ENCODE data around the gene CDKL3.

DNA sequence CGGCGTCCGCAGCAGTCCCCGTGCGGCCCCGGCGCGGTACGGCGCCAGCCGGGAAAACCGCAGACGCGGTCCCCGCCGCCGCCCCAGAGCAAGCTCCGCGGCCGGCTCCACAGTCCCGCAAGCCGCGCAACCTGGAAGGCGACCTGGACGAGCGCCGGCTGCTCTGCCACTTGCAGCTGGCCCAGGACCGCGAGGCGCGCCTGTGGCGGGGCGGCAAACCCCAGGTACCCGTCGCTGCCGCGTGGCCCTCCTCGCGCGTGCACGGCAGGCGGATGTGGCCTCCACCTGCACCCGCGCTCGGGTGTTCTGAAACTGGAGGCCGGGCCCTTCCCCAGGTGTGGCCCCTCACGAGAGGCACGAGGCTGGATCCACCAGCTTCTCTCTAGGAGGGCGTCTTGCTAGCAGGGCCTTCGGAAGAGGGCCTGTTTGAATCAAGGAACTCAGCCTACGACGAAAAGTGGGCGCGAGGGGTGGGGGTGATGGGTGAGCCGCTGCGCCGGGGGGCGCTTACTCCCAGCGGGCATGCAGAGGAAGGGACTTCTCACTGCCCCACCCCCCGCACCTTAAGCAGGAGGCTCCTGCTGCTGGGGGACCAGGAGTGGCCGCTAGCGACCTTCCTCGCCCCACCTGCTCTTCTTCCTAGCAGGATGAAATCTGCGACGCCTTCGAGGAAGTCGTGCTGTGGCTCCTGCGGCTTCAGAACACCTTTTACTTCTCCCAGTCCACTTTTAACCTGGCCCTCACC, 647 bp downstream of the CCNI2 start:
- PRO-cap = no peak
- RRBS = 19% methylated on average over 23 of the region's 68 CpGs

DNA sequence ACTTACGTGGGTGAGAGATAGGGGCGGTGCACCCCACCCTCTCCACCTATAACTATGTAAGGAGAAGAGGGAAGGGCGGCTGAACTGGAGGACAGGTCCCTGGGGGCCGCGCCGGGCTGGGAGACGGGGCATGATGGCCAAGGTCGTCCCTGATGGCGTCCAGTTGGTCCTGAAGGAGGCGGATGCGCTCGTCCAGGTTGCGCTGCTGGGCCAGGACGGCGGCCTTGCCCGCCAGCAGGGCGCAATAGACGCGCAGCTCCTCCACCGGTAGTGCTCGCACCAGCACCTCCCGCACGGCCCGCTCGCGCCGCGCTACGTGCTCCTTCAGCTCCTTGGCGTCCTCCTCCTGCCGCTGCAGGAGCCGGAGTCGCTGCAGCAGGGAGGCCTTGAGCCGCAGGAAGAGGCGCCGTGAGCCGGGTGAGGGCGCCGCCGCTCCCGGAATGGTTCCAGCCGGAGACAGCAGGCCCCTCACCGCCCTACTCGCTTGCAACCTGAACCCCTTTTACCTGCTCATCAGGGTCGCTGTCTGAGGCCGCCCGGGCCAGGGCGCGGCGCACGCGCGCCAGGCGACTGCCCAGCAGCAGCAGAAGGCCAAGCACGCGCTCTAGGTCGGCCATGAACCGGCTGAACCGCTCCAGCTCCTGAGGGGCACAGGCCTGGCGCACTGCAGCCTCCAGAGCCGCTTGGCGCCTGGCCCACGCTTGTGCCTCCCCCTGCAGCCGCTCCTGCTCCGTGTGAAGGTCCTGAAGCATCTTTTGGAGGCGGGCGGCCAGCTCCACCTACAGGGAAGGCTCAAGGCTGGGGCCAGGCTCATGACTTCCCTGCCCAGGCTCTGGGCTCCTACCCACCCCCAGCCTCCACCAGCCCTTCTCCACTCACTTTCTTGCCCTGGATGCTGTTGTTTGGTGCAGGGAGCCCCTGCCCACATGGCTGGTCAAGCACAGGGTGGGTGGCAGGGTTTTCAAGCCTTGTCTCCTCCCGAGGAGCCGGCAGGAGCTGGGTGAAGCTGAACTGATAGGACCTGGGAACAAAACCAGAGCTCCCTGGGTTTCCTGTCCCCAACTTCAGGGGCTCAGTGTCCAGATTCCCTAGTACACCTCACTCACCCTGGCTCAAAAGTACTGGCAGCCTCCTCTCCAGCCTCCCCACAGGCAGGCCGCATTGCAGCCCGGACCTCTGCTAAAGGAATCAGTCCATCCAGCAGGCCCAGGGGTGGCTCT, 7.3 kb downstream of the SHROOM1 start:
- PRO-cap = no peak
- RRBS = 29% methylated on average over 30 of the region's 71 CpGs

DNA sequence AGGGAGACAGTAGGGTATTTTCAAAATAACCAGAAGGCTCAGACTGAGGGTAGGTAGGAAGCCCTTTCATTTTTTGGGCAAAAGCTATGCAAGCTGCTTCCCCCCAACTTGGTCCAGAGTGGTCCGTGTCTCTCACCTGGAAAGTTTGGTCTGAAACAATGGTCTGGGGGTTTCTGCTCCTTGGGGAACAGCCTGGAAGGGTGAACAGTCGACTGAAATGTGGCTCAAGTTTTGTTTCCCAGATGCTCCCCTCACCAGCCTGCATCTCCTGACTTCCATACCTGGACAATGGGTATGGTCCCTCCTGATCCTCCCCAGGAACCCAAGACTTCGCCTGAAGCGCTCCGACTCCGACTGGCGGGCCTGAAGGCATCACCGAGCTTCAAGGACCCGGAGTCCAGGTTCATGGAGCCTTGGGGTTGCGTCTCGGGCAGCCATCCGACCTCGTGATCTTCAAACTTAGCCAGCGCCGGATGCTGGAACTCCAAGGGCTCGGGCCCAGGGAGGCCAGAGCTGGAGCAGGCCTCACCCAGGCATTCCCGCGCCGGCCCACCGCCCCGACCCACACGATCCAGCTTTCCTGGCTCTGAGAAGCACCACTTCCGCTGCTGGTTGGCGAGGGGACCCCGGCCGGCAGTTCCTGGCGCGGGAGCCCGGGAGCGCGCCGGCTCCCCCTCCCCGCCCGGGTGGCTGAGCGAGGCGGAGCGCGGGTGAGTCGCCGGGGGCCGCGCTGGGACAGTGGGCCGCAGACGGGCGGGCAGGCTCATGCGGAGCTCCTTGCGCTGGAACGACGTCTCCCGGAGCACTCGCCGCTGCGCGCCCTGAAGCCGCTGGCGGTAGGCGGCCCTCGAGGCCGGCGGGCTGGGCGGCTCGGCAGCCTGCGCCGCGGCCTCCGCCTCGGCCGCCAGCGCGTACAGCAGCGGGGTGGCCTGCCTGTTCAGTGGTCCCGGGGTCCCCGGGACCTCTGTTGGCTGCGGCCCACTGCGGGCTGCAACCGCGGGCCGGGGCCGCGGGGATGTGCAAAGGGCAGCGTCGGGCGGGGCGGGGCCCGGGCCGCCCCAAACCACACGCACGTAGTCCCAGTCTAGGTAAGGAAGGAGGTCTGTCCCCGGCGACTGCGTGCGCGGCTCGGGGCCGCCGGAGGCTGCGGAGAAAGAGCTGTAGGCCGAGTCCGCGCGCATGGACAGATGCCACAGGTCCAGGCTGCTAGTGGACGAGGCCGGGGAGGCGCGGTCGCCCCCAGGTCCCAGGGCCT, 5.1 kb downstream of the SHROOM1 start:
- PRO-cap = no peak
- RRBS = 47% methylated on average over 75 of the region's 106 CpGs

DNA sequence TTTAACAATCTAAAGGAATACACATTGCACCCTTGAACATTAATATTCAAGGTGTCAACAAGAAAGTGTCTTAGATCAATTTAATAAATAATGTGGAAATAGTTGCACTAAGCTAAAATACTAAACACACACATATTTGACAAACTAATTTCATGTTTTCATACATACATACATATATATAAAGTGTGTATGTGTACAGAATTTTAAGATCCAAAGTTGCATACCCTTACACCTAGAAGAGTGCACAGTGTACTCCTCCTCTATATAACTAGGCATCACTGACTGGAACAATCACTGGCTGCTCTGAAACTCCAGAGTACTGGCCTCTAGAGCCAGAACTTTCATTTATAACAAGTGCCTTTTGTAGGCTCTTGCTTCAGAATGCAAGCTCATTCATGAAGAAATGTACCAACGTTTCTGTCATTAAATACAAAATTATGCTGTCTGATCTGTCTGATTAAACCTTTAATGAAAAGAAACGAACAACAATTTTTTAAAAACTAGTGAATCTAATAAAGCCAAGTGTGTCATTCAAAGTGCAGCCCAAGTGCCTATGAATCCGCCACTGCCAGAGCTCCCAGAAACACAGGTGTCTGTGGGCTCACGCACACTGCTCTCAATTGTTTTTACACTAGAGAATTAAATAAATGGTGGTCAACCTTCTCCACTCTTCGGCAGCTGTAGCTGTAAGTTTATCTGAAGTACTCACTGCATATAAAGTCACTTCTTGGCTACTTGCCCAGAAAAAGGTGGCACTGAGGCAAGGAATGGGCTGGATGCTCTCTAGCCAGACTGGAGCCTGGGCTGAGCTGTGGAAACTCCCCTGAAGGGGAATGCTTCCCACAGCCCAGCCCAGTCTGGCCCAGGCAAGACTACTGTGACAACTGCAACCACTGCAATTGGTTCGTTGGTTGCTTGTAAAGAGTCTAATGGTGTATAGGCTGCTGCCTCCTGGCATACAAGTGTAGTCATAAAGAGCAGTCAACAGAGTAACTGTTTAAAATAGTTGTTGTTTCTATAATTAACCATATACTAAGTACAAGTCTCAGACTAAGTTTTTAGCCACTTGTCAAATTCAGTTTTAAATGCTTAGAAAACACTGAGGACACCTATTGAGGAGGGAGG, 4.3 kb downstream of the LEAP2 start:
- PRO-cap = no peak
- RRBS = no CpG with 5 or more reads among the region's 6 CpGs

- PRO-cap = no peak
- RRBS = no CpG with 5 or more reads among the region's 2 CpGs
Measured at GRCh38 chr5:132958693-132959096, 4.7 kb downstream of the AFF4 start.

DNA sequence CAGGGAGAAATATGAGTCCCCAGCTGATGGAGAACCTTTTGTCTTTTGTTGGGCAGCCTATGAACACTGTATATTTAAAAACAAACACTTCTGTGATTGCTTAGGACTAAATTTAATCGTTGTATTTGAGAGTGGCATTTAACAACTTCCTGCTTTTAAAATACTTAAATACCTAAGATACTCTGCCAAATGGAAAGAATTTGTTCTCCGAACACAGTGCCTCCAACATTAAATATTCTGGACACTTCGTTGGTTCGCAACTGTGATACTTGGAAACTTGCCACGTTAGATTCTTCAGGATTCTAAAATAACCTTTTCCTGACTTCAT, 2.7 kb upstream of the HSPA4 start:
- PRO-cap = no peak
- RRBS = no CpG with 5 or more reads among the region's 5 CpGs

GRCh38 chr5:133095822-133096443, 44.1 kb downstream of the HSPA4 start:
- PRO-cap = no peak
- RRBS = no CpG with 5 or more reads among the region's 2 CpGs

- PRO-cap = no peak
- RRBS = no CpG with 5 or more reads among the region's 19 CpGs
Measured at GRCh38 chr5:133583493-133583860, 28.9 kb downstream of the FSTL4 start.

DNA sequence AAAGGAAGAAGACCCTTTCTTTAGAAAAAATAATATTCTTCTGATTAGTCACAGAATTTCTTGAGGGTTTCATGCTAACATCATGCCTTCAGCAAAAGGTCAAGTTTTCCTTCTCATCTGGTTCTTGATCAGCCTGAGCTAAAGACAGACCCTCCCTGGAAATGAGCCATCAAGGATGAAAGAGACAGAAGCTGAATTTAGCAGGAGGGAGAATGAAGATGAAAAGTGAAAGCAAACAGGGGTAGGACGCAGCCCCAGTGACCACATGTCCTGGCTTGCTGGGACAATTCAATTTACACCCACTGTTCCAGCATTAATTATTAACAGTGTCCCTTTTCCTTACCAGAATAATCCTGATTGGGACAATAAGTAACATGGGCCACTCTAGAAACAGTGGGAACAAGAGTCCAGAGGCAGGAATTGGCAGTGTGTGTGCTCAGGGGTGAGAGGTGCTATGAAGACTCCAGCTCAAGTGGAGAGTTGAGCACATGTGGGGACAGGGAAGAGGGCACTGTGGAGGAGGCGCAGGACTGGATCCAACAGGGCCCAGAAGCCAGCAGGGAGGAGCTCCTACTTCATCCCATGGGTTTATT, 147.2 kb downstream of the C5orf15 start:
- PRO-cap = bidirectional peak, plus-strand start at position 416 of the sequence, minus-strand start at position 261 of the sequence
- RRBS = no CpG with 5 or more reads among the region's 2 CpGs

GRCh38 chr5:133869258-133869847, 99.1 kb downstream of the C5orf15 start:
- PRO-cap = no peak
- RRBS = no CpG with 5 or more reads among the region's 15 CpGs

GRCh38 chr5:133962460-133963576, 5.6 kb downstream of the C5orf15 start:
- PRO-cap = no peak
- RRBS = no CpG with 5 or more reads among the region's 2 CpGs

- PRO-cap = no peak
- RRBS = no CpG with 5 or more reads among the region's 4 CpGs
Measured at GRCh38 chr5:134019720-134020002, 14.9 kb upstream of the VDAC1 start.

GRCh38 chr5:134054134-134054361, 49.3 kb upstream of the VDAC1 start:
- PRO-cap = no peak
- RRBS = no CpG with 5 or more reads among the region's 3 CpGs

DNA sequence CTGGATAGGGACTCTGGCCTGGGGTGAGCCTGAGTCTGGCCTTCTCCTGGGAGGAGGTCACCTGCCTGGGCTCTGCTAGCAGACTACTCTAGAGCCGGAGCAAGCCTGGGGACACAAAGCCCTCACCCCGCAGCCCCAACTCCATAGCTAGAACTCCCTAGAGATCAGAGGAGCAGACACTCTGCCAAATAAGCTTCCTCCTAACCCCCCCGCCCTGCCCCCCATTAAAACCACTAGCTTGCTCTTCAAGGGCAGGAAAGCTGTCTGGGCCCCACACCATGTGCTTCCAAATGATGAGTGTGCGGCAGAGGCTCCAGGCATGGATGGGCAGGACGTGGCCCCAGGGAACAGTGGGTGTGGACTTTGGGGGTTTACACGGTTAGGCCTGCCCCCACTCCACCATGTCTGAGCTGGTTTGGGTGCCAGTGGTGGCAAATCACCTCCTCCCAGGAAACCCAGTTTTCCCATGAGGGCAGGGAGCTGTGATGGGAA, 10.0 kb downstream of the TCF7 start:
- PRO-cap = no peak
- RRBS = no CpG with 5 or more reads among the region's 6 CpGs

DNA sequence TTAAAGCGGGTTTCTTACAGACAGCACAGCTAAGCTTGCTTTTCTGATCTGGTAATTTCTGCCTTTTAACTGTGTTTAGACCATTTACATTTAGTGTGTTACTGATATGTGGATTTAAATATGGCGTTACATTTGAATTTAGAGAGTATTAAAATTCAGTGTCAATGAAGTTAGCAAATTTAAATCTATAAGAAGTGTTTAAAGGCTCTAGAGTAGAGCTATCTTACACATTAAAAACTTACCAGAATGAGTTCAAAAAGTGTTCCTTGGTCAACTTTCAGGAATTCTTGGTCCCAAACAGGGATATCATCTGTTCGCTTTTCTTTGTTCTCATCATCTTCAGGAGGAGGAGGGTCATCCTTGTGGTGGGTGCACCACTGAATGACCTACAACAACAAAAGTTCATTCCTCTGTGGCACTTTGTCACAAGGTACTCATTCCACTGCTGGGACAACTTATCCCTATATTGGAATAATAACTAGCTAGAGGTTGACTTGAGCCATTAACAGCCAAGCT, 15.9 kb downstream of the SKP1 start:
- PRO-cap = no peak
- RRBS = no CpG with 5 or more reads among the region's 3 CpGs

GRCh38 chr5:134170122-134170457, 6.7 kb downstream of the SKP1 start:
- PRO-cap = no peak
- RRBS = no CpG with 5 or more reads among the region's 2 CpGs

DNA sequence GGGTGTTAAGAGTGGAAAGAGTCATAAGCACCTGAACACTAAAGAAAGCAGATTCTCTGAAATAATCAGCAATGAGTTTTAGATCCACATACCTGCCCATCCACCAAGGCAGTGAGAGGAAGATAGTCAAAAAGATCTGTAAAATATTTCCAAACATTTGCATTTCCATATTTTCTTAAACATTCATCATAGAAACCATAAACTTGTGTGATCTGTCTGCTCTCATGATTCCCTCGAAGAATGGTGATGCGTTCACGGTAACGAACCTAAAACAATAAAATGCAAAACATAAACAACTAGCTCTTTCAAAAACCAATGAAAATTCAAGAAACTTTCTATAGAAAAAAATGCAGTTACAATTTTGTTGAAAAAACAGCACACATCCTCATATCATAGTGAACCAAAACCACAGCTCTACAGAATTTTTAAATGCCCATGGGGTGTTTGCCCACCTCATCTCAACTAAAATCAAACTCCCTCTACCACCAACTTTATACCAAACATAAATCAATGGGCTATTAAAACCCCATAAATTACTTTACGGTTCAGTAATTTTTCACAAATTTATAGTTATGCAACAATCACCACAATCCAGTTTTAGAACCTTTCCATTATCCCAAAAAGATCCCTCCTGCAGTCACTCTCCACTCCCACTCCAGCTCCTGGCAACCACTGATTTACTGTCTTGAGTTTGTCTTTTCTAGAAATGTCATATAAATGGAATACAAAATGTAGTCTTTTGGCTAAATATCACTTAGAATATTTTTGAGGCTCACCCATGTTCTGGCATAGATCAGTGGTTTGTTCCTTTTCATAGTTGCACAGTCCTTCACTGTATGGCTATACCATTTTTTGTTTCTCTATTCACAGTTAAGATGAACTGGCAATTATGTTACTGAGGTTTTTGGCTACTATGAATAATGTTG, 23.9 kb downstream of the PPP2CA start:
- PRO-cap = no peak
- RRBS = no CpG with 5 or more reads among the region's 5 CpGs

GRCh38 chr5:134345463-134346579, 21.1 kb downstream of the CDKL3 start:
- PRO-cap = no peak
- RRBS = no CpG with 5 or more reads among the region's 14 CpGs

- PRO-cap = bidirectional peak, plus-strand start at chr5:134367236, minus-strand start at chr5:134367161
- RRBS = no CpG with 5 or more reads among the region's 33 CpGs
Measured at GRCh38 chr5:134366566-134367397, at the start of gene CDKL3. Gene CDKL3, minus strand, starts transcription at chr5:134367171.

- PRO-cap = no peak
- RRBS = no CpG with 5 or more reads among the region's 6 CpGs
Measured at GRCh38 chr5:134374186-134375082, 3.1 kb downstream of the UBE2B start.

All from kidney (tissue), 2 donors.